H4 (cell line): Measurements from ENCODE around the gene ABHD3.

GRCh38 chr18:13579377-13579681, 147.0 kb downstream of the FAM210A start:
- RAMPAGE, long total RNA = no peak

GRCh38 chr18:13641299-13642423, 84.7 kb downstream of the FAM210A start:
- RAMPAGE, long total RNA = no peak

DNA sequence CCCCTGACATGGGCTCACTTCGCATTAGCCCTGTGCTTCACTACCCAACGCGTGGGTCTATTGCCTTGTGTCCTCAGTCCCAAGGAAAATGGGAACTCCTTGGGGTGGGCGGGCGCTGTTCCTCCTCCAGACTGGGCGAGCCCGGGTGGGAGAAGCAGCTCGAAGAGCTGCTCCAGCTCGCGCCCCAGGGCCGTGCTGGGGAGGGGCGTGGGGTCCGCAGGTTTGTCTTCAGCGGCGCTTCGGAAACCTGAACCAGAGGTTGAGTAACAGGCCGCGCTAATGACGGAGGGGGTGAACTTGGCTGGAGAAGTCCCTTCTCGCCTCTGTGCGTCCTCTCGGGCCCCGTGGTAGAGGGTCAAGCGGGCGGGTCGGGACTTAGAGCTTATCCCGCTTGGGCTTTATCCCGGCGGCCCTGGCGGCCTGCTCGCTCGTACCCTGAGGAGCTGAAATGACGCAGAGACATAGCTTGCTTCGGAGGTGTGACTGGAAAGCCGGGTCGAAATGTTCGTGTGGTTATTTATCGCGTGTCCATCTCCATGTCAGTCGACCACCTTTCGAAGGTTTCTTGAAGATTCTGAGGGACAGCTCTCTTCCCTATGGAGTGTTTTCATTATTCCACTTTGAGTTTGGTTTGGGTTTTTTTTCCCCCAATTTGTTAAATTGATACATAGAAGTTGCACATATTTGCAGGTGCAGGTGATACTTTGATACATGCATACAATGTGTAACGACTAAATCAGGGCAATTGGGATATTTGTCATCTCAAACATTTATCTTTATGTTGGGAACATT, 538 bp downstream of the RNMT start:
- RAMPAGE, long total RNA = no peak

GRCh38 chr18:13758162-13758573, 31.7 kb downstream of the RNMT start:
- RAMPAGE, long total RNA = no peak

- RAMPAGE, long total RNA = no peak
Measured at GRCh38 chr18:13868809-13869362, 44.9 kb downstream of the MC5R start.

DNA sequence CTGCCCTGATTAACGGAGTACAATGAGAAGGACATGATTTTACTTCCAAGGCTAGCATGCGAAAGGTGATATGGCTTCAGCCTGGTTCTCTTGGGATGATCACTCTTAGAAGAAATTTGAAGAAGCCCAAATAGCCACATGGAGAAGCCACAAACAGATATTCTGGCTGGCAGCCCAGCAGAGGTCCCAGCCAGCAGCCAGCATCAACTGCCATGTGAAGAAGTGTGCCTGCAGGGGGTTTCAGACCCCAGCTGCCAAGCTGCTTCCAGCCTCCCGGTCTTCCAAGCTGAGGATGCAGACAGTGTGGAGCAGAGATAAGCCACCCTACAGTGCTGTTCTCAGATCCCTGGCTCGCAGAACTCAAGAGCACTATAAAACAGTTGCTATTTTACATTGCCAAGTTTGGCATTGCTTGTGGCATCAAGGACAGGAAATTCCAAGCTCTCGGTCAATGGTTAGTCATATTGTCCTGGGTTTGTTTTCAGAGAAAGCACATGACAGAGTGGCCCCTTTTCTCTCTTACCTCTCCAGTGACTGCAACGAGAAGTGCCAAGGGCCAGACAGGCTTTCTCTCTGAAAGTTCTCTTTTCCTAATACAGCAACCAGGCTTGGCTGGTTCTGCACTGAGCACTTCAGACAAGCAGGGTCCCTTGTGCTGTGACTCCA, 223.6 kb downstream of the ANKRD30B start:
- RAMPAGE, long total RNA = no peak

DNA sequence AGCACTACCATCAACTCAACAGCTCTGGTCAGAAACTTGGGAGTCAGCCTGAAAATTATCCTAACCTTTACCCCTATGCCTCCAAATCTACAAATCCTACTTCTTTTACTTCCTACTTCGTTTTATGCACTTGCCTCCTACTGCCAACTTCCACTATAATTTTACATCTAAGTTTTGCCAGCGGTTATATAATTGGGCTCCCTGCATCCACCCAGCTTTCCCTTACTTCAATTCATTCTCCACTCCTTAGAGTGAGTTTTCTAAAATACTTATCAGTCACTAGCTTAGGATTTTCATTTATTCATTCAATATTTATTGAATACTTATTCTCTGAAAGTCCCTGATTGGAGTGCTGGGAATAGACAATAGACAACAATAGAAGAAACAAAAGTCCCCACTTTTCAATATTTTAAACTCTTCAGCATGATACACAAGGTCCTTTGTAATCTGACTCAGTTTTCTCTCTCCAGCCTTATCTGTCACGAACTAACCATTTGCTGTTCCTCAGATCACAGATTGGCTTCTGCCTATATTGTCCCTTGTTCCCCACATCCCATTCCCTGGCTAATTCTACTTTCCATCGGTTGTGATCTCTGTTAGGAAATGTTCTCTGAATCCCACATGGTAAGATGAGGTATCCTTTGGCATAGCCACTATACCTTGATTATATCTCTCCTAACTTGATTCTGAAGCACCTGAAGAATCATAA, 134.6 kb downstream of the ROCK1 start:
- RAMPAGE, long total RNA = no peak

DNA sequence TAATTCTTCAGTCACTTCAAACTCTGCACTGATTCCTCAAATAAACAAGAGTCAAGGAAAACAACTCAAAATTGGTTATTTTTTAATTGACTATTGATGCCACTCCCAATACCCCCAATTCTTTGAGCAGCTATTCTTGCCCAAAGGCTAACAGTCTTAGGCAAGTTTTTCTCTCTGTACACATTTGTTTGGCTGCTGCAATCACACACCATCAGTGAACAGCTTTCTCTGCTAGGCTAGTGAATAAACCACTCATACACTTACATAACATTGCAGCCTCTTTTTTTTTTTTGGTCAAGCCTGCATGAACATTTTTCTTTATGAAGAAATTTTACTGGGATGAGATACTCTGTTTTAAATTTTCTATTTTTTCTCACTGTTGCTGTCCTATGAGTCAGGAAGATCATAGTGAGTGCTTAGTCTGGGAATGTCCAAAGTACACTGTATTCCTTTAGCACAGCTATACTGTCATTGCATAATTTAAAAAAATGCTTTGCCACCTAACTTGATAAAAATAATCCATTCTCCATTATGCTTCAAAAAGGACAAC, 58.5 kb downstream of the ROCK1 start:
- RAMPAGE, long total RNA = no peak

DNA sequence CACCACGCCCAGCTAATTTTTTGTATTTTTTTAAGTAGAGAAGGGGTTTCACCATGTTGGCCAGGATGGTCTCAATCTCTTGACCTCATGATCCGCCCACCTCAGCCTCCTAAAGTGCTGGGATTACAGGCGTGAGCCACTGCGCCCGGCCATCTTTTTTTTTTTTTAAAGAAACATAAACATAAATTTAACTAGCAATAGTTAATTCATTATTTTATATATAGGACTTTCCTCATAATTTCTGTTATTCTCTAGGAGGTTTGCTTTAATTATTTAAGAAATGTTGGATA, 43.2 kb upstream of the GREB1L start:
- RAMPAGE, long total RNA = no peak

GRCh38 chr18:21329976-21330323, 87.9 kb downstream of the GREB1L start:
- RAMPAGE, long total RNA = no peak

DNA sequence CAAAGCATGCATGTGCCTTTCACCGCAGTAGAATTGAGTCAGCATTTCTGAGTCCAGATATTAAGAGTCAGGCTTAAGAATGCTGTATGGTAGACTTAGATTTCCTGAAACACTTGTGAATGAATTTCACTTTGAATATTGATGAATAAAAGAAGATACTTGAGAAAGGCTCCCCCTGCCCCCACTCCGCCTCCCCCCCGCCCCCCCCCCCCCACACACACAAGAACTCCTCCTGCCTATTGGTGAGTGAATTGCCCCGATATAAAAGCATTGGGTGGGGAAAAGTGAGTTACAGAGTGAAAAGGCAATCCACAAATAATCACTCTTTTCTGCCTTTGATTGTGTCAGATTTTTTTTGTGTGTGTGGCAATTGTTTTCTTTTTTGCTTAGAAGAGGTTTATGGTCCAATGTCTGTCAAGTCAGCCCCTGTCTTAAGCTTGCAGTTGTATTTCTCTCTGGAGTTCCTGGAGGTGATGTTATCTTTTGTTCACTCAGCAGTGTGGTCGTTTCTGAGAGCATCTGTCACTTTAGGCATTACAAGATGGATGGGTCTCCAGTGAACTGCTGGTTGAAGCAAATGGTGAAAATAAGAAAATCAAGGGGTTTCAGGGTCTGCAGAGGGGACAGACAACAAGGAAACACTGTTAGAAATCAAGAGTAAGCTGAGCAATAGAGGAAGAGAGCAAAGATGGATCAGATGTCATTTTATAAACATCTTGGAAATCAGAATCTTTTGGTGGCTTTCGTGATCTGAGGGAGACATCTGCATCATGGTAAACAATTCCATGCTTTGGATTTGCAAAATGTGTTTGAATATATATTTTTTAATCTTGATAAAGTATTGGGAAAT, 121.3 kb downstream of the GREB1L start:
- RAMPAGE, long total RNA = no peak

DNA sequence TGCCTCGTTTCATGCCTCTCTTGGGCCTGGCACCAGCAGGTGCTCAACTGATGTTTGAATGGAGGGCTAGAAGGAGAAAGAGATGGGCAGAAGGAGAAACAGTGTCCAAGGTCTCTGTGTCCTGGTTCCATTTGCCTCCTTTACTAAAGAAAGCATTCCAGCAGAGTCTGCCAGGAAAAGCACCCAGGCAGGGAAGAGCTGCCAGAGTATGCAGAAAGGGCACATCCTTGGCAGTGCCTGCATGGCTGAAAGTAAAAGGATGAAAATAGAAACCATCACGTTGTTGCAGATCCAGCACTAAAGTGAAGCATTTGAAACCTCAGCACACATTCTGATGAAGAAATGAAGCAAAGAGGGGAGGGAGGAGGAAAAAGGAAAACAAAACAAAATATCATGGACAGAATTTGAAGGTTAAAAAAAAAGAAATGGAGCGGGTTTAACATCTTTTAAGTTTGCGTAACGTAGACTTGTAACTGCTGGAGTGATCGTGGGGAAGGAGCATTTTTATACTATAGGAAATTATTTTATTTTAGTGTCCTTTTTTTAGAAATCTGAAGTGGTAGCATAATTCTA, 142.1 kb downstream of the ESCO1 start:
- RAMPAGE, long total RNA = no peak

GRCh38 chr18:21600017-21600136, 627 bp downstream of the ESCO1 start:
- RAMPAGE, long total RNA = no peak

DNA sequence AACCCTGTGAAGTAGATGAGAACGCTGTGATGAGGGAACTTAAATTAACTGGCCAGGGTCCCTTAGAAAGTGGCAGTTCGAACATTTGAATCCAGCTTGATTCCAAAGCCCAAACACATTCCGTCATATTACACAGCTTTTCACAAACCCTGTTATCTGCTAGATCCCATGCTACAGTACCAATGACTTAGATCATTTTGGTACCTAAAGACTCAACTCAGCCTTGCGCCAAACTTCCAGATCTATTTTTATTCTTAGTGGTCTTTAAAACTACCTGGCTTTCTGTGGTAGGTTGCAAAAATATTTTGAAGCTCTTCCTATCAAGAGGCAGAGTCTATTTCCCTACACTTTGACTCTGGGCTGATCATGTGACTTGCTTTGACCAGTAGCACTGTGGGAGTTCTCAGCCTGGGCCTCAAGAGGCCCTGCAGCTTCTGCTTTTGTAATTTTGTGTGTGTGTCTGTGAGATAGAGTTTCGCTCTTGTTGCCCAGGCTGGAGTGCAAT, 5.3 kb downstream of the ABHD3 start:
- RAMPAGE, long total RNA = no peak

DNA sequence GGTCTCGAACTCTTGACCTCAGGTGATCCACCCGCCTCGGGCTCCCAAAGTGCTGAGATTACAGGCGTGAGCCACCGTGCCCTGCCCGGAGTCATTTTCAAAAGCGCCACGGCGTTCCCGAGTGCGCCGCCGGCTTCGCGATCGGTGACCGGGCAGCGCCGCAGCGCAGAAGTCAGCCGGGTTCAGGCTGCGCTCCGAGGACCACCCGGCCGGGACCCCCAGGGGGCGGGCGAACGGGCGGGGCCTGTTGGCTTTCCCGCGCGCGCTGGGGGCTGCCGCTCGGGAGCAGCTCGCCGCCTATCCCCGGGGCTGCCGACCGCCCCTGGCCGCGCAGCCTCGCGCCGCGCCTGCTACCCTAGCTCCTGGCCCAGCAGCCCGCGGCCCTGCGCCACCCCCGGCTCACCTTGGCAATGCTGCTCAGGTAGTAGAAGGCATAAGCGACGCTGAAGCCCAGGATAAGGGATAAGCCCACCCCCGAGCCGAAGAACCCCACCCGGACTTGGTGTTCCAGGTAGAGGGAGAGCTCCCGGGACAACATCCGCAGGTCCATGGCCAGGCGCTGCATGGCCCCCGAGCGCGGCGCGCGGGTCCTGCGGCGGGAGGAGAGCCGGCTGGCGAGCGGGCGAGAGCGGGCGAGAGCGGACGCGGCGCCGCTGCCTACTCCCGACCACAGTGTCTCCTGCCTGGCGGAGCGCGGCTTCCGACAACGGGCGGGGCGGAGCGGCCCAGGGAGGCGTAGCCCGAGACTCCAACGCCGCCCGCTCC, at the start of gene ABHD3:
Gene ABHD3, minus strand, starts transcription at position 674 of the 765 bp plus-strand sequence.
- RAMPAGE, long total RNA = no peak

DNA sequence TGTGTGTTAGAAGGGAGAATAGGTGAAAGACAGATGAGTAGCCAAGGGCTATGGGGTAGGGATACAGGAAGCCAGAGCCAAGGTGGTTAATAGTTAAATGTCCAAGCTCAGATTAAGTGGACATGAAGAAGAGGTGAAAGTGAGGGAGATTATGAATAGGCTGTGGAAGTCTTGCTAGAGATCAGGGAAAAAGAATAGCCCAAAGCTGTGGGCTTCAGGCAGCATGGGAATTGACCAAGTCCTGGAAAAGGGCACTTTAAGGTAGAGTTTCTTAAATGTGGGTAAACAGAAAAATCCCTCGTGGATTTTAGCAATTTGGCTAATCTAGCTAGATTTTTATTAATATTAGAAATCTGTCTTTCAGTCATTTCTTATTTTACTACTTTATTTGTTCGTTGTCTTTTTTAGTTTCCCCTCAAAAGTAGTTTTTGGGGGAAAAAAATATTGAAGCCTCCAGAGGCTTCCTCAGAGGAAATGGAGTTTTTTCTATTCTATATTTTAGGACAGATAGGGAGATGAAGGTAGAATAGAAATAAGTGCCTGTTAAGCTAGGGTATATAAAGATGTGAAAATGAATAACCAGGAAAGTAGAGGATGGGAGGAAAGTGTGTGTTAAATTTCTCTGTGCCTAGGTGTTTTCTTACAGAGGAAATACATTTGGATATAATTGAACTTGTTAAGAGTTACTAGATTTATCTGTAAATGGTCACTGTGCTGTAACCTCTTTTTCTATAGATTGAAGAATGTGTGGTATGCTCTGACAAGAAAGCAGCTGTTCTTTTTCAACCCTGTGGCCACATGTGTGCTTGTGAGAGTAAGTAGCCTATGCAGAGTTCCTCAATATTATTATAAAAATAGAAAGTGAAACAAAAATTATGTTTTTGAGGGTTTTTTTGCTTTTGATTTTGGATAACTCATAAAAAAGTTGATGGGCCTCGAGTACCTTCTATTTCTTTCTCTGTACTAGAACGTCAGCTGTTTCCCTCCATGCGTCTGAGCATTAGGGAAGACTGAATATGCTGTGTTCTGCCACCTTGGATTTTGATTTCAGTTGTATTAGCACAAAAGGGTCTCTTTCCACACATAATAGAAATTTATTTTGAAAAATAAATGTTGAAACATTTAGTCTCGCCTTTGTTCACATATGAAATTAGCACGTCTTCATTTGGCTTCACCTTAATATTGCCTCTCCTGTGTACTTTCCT, 112.2 kb downstream of the MIB1 start:
- RAMPAGE, long total RNA = no peak

DNA sequence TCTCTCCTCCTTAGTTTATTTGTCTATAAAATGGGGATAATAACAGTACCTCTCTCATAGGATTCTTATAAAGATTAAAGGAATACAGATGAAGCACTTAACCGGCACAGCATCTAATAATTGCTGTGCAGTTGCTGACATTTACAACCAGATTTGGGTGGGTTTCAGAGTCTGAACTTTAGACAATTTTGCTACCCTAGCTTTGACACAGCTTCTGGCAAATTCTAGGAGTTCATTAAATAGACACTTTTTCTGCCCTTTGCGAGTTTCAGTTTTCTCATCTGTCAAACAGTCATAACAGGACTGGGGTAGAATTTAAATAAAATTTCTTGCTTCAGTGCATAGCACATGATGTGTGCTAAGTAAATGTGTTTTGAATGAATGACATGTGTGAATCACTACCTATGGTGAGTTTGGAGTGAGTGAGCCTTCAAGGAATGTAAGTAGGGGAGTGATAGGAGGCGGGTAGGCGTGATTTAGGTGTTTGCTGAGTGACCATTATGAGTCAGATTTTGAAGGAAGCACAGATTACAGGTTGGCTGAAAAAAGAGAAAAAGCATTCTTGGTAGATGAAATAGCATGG, 137.2 kb upstream of the GATA6 start:
- RAMPAGE, long total RNA = no peak

DNA sequence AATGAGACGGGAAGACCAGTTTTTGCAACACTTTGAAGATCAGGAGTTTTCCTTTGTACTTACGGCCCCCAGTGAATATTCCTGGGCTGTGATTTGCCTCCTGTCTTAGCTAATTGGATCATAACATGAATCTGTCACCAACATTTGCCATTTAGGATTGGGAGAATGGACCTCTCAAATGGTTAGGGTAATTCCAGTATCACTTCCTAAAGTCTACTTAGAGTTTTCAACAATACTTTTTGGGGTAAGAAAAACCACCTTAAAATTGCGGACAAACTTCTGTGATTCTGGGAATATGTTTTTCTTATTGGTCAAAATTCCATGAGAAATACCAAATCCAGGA, 136.7 kb upstream of the GATA6 start:
- RAMPAGE, long total RNA = no peak

DNA sequence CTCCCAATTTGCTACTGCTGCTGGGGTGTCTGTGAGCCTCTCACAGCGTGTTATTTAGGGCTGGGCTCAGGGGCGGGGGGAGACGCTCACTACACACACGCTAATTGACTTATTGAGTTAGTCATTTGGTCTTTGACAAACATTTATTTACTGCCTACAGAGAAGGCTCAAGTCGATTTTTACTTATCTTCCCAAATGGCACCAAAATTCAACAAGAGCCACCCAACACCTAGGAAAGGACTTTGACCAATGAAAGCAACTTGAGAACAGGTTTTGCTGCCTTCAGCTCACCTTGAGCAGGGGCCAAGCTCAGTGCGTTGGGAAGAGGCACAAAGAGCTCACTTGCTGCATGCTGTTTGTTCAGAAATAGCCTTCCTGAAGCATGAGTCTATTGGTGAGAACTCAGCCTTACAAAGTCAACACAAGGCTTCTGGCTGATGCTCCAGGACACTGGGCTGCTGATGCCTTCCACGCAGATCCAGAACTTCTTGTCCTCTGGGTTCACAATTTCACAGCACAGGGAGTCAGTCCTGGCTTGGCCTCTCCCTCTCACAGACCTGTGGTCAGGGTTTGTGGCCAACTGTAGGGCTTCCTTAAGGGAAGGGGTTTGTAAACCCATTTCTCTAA, 125.0 kb upstream of the GATA6 start:
- RAMPAGE, long total RNA = no peak

- RAMPAGE, long total RNA = no peak
Measured at GRCh38 chr18:22060626-22061015, 108.8 kb upstream of the GATA6 start.